Umbilical cord (tissue), 2 donors: ENCODE results near the gene MED23.

DNA sequence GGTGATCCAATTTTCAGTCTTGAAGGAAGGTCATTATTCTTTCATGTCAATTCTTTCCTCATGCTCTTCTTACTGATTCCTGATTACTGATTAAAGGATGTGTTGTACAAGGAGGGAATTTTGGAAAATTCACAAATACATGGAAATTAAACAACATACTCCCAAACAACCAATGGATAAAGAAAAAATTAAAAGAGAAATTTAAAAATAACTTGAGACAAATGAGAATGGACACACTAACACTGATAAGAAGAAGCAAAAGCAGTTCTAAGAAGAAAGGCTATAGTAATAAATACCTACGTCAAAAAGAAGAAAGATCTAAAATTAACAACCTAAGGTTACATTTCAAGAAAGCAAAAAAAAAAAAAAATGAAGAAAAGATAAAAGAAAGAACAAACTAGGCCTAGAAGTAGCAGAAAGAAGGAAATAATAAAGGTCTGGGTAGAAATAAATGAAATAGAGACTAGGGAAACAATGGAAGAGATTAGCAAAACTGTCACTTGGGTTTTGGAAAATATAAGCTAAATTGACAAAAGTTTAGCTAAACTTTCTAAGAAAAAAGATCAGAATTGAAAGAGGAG, 181.2 kb downstream of the LAMA2 start:
- RAMPAGE, long total RNA, result no peak

GRCh38 chr6:129594368-129595229, 115.4 kb downstream of the ARHGAP18 start:
- RAMPAGE, long total RNA, result no peak

GRCh38 chr6:129672133-129672787, 37.7 kb downstream of the ARHGAP18 start:
- RAMPAGE, long total RNA, result no peak

DNA sequence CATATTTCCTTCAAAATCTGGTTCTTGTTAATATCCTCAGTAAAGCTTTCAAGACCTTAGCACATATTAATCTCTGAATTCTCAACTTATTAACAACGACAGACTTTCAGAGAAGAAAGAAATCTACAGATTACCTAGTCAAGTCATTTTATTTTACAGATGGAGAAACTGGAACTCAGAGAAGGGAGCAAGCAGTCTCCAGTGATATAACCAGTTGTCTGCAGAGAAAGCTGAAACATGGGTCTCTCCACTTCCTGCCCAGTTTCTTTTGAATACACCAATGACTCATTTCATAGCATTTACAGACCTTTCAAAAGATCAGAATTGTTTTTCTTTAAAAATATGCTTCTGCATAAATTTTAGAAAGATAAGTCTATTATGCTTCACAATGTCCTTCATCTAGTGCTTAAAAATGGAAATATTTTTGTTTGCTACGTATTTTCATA, 37.2 kb downstream of the ARHGAP18 start:
- RAMPAGE, long total RNA, result no peak

DNA sequence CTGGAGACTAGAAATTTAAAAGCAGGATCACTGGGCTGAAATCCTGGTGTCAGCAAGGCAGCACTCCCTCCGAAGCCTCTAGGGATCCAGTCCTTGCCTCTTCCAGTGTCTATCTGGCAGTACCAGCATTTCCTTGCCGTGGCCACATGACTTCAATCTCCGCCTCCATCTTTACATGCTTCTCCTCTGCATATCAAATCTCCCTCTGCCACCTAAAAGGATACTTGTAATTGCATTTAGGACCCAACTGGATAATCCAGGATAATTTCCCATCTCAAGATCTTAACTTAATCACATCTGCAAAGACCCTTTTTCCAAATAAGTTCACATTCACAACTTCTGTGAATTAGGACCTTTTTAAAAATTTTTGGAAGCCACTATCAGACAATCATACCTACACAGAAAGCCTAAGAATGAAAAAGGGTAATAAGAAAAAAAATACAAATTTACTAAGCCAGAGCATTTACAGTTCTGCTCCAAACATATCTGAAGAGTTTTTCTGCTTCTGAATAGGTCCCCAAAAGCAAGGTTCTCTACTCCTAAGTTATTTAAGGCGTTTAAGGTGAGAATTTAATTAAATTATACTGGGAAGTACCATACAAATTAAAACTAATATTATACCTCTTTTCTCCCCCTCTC, 30.0 kb downstream of the ARHGAP18 start:
- RAMPAGE, long total RNA, result no peak

- RAMPAGE, long total RNA, result no peak
Observed at GRCh38 chr6:129687810-129688269, 22.1 kb downstream of the ARHGAP18 start.

DNA sequence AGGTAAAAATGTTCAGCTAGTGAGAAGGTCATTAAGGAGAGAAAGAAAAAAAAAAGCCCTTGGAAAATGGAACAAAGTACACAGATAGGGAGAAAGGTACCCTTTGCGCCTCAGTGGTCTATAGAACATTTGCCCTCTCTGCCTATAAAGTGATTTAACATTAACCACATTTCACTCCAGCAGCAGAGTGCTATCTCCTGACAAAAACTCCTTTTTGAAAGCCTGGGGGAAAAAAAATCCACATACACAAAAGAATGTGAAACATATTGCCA, 798 bp downstream of the ARHGAP18 start:
- RAMPAGE, long total RNA, result no peak

DNA sequence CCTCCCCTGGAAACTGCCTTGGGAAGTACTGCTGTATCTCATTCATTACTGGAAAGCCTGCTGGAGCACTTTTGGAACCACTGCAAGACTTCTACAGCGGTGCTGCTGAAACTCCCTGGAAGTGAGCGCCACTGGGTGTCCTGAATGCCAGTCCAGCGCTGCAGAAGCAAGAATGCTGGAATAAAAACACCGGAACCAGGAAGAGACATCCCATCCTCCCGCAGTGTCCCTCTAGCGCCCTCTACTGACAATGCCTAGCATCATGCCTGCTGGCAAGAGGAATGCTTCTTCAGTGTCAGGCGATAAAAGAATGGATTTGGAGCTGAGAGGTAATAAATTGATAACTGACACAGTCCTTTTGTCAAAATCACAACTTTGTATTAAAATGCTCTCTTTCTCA, 65.1 kb upstream of the ARHGAP18 start:
- RAMPAGE, long total RNA, result no peak

GRCh38 chr6:130377789-130378353, 12.1 kb downstream of the TMEM200A start:
- RAMPAGE, long total RNA, result no peak

- RAMPAGE, long total RNA, result no peak
Observed at GRCh38 chr6:130507425-130508000, 141.7 kb downstream of the TMEM200A start.

GRCh38 chr6:130513507-130514378, 147.9 kb downstream of the TMEM200A start:
- RAMPAGE, long total RNA, result no peak

GRCh38 chr6:130863587-130864012, 36.4 kb downstream of the SMLR1 start:
- RAMPAGE, long total RNA, result no peak

- RAMPAGE, long total RNA, result no peak
Observed at GRCh38 chr6:130920773-130921617, 93.8 kb downstream of the SMLR1 start.

DNA sequence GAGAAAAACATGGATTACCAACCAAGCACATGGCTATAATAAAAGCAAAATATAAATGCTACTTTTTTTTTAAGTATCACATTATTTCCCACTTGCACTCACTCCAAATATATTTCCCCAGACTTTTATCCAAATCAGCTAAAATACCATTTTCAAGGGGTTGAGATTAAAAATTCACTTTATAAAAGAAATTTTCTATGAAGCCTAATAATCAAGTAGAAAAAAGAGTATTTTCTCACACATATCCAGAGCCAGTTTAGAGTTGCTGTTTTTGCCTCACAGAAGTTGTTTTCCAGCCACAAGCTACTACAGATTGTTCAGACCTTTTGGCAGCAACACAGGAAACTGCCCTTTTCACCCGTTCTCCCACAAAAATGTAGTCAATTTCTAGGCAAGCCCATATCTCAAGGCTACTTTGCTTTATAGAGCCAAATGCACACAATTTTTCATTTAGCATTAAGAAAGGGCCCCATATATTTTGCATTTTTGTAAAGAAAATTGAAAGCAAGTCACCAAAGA, 49.7 kb downstream of the EPB41L2 start:
- RAMPAGE, long total RNA, result no peak

- RAMPAGE, long total RNA, result no peak
Observed at GRCh38 chr6:131062072-131062719, 849 bp downstream of the EPB41L2 start.

GRCh38 chr6:131063939-131064117, 783 bp upstream of the EPB41L2 start:
- RAMPAGE, long total RNA, result no peak

- RAMPAGE, long total RNA, result no peak
Observed at GRCh38 chr6:131530922-131531299, 42.1 kb upstream of the ARG1 start.

DNA sequence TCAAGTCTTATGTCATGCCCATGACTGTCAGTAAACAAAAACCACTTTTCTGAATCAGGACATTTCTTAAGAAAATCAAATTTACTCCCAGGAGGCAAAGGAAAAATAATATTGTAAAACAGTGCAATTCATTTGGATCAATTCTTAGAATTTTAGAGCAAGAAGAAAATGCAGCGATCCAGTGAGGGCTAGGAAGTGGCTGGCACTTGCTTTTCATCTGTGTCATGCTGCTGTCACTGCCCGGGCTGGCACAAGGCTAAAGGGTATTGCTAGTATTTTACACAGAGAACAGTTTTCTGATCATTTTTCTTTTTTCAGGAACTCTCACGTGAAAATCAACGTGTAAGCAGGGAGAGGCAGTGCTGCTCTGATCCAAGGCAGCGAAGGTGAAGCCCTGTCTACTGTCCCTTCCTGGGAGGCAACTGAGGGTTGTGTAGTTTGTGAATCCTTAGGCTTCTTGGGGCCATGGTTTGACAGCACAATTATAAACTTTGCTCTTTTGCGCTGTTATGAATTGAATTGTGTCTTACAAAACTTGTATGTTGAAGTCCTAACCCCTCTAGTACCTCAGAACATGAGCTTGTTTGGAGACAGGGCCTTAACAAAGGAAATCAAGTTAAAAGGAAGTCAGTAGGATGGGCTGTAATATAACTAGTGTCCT, 38.4 kb upstream of the ARG1 start:
- RAMPAGE, long total RNA, result no peak

GRCh38 chr6:131581487-131581814, 8.4 kb downstream of the ARG1 start:
- RAMPAGE, long total RNA, result no peak

DNA sequence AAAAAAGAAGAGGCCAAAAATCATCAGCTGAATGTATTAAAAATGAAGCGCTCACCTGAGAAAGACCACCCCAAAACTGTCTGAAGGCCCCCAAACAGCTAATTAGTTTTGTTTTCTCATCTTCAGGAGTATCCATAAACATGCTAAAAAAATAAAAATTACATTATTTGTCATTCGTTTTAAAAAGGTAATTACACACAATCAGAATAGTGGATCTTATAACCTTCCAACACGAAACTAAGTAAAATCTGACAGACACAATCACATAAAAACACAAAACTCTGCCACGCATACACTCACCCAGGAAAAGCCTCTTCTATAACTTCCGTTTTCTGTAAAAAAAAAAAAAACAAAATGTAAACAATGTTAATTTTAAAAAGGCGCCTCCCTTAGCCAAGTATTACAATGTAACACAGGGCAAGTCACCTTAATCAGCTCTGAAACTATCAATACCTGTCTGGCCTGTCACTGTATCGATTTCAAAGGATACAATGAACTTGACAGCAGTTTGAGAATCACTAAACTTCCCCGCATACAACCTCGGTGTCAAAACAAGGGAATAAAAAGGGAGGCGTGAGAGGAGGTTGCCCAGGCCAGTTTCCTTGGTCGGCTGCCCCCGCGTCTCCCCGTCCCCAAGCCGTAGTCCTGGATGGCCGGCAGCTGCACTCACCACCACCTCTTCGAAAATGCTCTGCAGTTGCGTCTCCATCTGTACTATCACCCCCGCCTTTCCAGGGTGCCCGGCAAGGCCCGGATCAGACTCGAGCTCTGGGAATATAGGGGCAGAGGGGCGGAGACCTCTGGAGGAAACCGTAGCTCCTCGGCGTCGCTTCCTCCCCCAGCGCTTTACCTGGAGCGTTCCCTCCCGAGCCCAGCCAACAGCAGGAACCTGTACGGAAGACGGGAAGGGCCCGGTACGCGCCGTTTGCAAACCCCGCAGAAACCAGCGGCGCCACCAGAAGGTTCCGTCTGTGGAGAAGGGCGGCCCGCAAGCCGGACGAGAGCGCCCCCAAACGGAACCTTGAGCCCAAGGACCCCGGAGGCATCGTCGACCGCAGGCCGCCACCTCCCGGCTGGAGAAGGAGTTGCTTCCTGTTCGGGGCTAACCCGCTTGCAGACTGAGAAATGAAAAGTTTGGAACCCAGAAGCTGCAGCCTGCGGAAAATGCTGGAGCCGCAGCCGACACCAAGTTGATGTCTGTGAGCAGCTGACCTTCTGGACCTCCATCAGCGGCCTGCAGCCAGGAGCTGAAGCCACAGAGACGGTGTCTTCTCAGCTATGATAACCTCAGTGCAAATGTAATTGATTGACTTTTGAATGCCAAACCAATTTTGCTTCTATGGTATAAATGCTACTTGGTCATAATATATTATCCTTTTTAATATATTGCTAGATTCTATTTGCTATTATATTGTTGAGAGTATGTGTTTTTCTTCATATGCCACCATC, at the start of gene MED23:
Gene MED23, minus strand, starts transcription at position 902 of the 1,449 bp plus-strand sequence.
- RAMPAGE, long total RNA, result start-site peak on the minus strand centred at position 881 of the sequence, 37 bp wide, 71 and 71 reads in 2 replicates